H1 (cell line): ENCODE measurements around a stretch of chr5.

- RRBS: no CpG with 5 or more reads among the region's 5 CpGs
CAGE:
- cytosol, long polyA plus RNA: no peak
- long polyA plus RNA: no peak
- nucleus, long polyA plus RNA: no peak
These were observed 21.9 kb downstream of the CCNH start for GRCh38 chr5:87390678-87391445.

DNA sequence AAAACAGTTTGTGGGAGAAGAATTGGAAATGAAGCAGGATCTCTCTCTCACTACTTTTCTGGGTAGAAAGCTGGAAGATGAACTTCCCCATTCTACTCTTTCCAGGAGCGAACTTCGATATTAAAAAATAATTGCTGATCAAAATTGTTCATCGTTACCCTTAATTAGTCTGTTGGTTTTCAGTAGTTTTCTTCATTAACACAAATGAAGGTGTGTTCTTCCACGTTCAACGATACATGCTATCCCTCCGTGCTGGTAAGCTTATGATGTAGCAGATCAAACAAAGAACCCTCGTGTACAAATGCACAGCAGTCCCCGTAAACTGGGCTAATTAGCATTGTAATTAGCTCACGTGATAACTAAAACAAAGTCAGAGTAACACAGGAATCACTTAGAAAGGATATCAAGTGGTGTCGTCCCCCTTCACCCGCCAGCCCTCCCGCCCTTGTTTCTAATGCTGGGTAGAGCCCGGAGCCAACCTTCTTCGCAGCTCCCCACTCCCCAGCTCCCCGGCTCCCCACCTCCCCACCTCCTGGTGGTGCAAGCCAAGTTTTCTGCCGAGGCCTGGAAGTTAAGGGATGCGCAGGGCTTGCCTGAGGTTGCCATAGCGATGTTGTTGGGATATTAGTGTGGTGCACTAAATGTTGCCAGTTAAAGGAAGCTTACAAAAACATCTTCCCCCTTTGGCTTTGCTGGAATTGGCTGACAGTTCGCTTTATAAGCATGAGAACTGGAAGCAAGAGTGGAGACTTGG lies 357.8 kb upstream of the CCNH start:
- RRBS: no CpG with 5 or more reads among the region's 19 CpGs
CAGE:
- cytosol, long polyA plus RNA: no peak
- long polyA plus RNA: no peak
- nucleus, long polyA plus RNA: no peak

GRCh38 chr5:88145512-88146311 lies 122.9 kb downstream of the TMEM161B start:
- RRBS: no CpG with 5 or more reads among the region's 23 CpGs
CAGE:
- cytosol, long polyA plus RNA: no peak
- long polyA plus RNA: no peak
- nucleus, long polyA plus RNA: no peak

DNA sequence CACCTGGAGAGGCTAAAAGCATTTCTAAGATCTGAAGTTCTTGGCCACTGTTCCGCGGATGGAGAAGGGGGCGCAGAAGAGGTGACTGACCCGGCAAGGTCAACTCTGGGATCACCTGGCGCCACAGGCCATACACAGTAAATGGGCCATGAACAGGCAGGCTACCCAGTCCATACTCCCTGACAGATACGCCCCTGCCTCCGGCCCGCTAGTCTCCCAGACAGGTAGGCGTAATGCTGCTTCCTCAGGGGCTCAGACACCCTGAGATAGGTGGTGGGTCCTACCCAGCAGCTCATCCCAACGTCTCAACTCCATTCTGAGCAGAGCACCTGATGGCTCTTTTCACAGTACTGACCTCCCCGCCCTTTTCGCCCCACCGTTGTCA lies 342 bp downstream of the TMEM161B start:
- RRBS: 14% methylated on average over 2 of the region's 13 CpGs
CAGE:
- cytosol, long polyA plus RNA: no peak
- long polyA plus RNA: no peak
- nucleus, long polyA plus RNA: no peak

DNA sequence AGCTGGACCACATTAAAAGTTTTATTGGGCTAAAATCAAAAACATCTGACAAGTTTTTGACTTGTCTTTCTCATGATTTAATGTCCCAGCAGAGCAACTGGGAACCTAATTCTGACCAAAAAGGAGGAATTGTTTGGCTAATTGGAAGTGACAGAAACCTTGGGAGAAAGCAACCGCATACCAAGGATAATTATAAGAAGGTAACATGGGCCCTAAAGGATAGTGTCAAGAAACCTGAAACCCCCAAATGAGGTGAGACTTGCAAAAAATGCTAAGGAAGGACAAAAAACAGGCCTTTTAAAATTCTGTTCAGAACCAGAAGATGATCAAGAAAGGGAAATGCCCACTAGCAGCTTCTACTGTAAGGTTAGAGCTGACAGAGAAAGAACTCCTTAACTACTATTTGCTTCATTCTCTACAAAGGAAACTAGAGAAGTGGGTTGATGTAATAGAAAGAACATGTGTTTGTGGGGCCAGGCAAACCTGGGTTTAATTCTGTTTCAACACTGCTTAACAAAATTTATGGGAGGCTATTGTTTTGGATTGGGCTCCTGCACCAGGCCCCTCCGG lies 17.1 kb upstream of the TMEM161B start:
- RRBS: no CpG with 5 or more reads among the region's 2 CpGs
CAGE:
- cytosol, long polyA plus RNA: no peak
- long polyA plus RNA: no peak
- nucleus, long polyA plus RNA: no peak

GRCh38 chr5:88672648-88673186 lies 210.3 kb downstream of the MEF2C start:
- RRBS: 2% methylated on average over 7 of the region's 37 CpGs
CAGE:
- cytosol, long polyA plus RNA: no peak
- long polyA plus RNA: no peak
- nucleus, long polyA plus RNA: no peak

DNA sequence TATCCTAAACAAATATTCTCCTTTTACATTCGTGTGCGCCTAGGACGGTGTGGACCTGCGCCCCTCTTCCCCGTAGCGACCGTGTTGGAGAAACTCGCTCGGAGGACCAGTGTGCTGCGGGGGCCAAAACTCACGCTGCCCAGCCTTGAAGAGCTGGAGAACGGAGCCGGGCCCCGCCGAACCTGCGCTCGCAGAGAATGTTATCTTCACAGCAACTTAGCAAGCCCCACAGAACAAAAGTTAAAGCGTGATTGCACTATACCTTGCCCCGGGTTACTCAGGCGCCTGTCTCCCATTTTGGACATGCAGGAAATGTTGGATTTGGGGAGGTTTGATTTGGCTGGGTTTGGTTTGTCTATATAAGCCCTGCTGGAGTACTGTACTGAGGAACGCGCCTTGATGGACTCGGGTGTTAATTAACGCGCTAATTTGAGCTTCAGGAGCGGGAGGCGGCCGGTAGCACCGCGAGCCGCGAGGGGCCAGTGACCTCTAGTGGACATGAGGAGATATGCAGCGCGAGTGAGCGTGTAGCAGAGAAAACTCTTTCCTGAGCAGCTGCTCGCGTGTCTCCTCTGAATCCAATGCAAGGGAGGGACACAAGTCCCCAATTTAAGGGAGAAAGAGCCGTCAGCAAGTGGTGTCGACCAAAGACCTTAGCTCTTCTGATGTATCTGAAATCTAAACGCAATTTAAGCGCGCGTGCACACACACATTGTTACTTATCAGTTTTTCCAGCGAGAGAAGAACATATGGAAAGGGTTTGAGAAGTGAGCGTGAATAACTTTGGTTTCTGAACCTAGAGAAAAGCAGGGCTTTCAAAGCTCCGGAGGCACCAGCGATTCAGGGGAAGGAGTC lies 192.1 kb downstream of the MEF2C start:
- RRBS: under 1% methylated on average over 7 of the region's 47 CpGs
CAGE:
- cytosol, long polyA plus RNA: no peak
- long polyA plus RNA: no peak
- nucleus, long polyA plus RNA: no peak

GRCh38 chr5:88732623-88733017 lies 150.4 kb downstream of the MEF2C start:
- RRBS: no CpG with 5 or more reads among the region's 1 CpG
CAGE:
- cytosol, long polyA plus RNA: no peak
- long polyA plus RNA: no peak
- nucleus, long polyA plus RNA: no peak

GRCh38 chr5:88824732-88825254 lies 58.2 kb downstream of the MEF2C start:
- RRBS: no CpG with 5 or more reads among the region's 4 CpGs
CAGE:
- cytosol, long polyA plus RNA: no peak
- long polyA plus RNA: no peak
- nucleus, long polyA plus RNA: no peak

- RRBS: no CpG with 5 or more reads among the region's 1 CpG
CAGE:
- cytosol, long polyA plus RNA: no peak
- long polyA plus RNA: no peak
- nucleus, long polyA plus RNA: no peak
These were observed 57.8 kb downstream of the MEF2C start for GRCh38 chr5:88825261-88825549.

GRCh38 chr5:88826914-88827620 lies 55.9 kb downstream of the MEF2C start:
- RRBS: no CpG with 5 or more reads among the region's 6 CpGs
CAGE:
- cytosol, long polyA plus RNA: no peak
- long polyA plus RNA: no peak
- nucleus, long polyA plus RNA: no peak

- RRBS: no CpG with 5 or more reads among the region's 4 CpGs
CAGE:
- cytosol, long polyA plus RNA: no peak
- long polyA plus RNA: no peak
- nucleus, long polyA plus RNA: no peak
These were observed 5.3 kb downstream of the MEF2C start for GRCh38 chr5:88877521-88878217.

GRCh38 chr5:88903901-88904180 lies 20.9 kb upstream of the MEF2C start:
- RRBS: no CpG with 5 or more reads among the region's 7 CpGs
CAGE:
- cytosol, long polyA plus RNA: no peak
- long polyA plus RNA: no peak
- nucleus, long polyA plus RNA: no peak

DNA sequence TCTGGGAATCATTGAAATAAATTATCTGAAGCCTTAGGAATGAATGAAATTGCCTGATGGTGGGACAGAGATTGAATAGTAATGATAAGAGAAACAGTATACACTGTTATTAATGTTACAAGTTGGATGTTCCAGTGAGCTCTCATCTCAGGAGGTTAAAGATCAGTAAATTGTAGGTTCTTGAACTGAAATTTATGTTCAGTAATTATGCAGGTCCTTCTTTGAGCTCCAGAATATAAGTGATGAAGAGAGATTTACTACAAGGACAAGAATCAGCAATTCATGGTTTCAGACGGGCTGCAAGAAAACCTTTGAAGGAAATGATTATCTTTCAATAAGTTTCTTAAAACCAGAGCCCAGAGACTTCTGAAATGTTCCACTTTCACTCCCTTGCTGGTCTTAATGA lies 505.7 kb upstream of the MEF2C start:
- RRBS: no CpG with 5 or more reads among the region's 1 CpG
CAGE:
- cytosol, long polyA plus RNA: no peak
- long polyA plus RNA: no peak
- nucleus, long polyA plus RNA: no peak

GRCh38 chr5:90073387-90074127 lies 336.0 kb downstream of the CETN3 start:
- RRBS: no CpG with 5 or more reads among the region's 27 CpGs
CAGE:
- cytosol, long polyA plus RNA: no peak
- long polyA plus RNA: no peak
- nucleus, long polyA plus RNA: no peak

- RRBS: no CpG with 5 or more reads among the region's 2 CpGs
CAGE:
- cytosol, long polyA plus RNA: no peak
- long polyA plus RNA: no peak
- nucleus, long polyA plus RNA: no peak
These were observed 318.4 kb downstream of the ADGRV1 start for GRCh38 chr5:90877063-90877375.

DNA sequence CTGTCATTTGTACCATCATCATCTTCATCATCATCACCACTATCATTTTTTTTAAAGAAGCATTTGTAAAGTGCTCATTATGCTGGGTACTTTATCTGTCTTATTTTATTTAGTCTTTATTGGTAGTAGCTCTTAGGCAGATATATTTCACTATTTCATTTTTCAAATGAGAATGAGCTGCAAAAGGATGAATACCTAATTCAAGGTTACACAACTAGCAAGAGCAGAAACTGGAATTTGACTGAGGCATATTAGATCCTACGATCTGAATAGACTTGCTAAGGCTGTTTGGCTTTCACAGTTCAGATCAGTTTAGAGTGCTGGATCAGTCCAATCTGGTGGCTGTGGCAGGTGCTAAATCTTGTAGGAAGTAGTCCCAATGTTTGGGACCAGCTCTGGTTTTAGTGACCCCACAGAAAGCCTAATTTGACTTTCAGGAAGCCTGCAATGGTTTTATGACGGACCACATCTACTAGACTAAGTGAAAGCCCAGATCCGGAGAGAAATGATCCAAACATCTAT lies 359.3 kb downstream of the ADGRV1 start:
- RRBS: no CpG with 5 or more reads among the region's 3 CpGs
CAGE:
- cytosol, long polyA plus RNA: no peak
- long polyA plus RNA: no peak
- nucleus, long polyA plus RNA: no peak

GRCh38 chr5:90934046-90934493 lies 375.5 kb downstream of the ADGRV1 start:
- RRBS: no CpG with 5 or more reads among the region's 3 CpGs
CAGE:
- cytosol, long polyA plus RNA: no peak
- long polyA plus RNA: no peak
- nucleus, long polyA plus RNA: no peak

GRCh38 chr5:91120343-91120621 lies 262.8 kb downstream of the ARRDC3 start:
- RRBS: no CpG with 5 or more reads among the region's 1 CpG
CAGE:
- cytosol, long polyA plus RNA: no peak
- long polyA plus RNA: no peak
- nucleus, long polyA plus RNA: no peak

GRCh38 chr5:91146089-91146714 lies 236.9 kb downstream of the ARRDC3 start:
- RRBS: no CpG with 5 or more reads among the region's 5 CpGs
CAGE:
- cytosol, long polyA plus RNA: no peak
- long polyA plus RNA: no peak
- nucleus, long polyA plus RNA: no peak